Measurements from ENCODE around the genes SPTLC1, FGD3 and FAM120AOS.

- PRO-cap, result unidirectional peak, plus-strand start at chr9:91712268
These were observed 238.0 kb downstream of the ROR2 start for GRCh38 chr9:91712067-91712427.

DNA sequence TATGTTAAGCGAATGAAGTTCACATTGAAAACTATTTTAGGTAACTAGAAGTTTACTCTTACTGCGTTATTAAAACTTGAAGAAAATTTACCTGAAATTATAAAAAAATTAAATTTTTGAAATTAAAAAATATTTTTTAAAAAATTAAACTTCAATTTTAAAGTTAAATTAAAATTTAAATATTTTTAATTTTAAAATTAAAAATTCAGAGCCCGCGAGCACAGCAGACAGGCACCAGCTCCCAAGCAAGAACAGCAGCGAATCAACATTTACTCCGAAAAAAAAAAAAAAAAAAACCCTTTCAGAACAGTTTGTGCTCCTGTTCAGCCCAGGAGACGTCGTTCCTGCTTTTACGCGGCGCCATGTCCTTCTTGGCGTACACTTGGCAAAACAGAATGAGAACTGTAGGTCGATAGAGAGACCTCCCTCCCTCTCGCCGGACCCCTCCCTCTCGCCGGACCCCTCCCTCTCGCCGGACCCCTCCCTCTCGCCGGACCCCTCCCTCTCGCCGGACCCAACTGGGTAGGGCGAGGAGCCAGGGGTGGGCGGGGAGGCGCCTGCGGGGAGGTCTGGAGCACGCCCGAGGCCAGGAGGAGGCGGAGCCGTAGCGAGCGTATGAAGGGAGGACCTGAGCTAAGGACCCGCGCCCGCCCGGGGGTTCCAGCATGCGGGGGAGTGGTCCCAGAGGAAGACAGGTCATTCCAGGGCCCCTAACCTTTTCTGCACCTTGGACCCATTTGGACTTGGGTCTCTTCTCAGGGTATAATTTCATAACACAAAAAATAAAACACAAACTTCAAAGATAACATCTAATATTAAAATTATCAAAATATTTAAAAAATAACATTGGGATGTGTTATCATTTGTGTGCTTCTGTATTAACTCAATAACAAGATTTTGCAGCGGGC, 235.7 kb downstream of the ROR2 start:
- PRO-cap, result bidirectional peak, plus-strand start at position 595 of the sequence, minus-strand start at position 384 of the sequence

- PRO-cap, result no peak
These were observed 102.3 kb downstream of the ROR2 start for GRCh38 chr9:91847688-91848245.

- PRO-cap, result no peak
These were observed 38.0 kb downstream of the SPTLC1 start for GRCh38 chr9:92077054-92077811.

GRCh38 chr9:92114822-92115817, at the start of gene SPTLC1:
SPTLC1 (minus strand) TSS chr9:92115413.
- PRO-cap, result bidirectional peak, plus-strand start at chr9:92115512, minus-strand start at chr9:92115413

GRCh38 chr9:92310986-92311478, 14.1 kb downstream of the NOL8 start:
- PRO-cap, result no peak

- PRO-cap, result no peak
These were observed 11.9 kb downstream of the NOL8 start for GRCh38 chr9:92313202-92313714.

- PRO-cap, result no peak
These were observed 10.6 kb downstream of the NOL8 start for GRCh38 chr9:92314134-92315340.

- PRO-cap, result no peak
These were observed 5.8 kb upstream of the OGN start for GRCh38 chr9:92410245-92410578.

DNA sequence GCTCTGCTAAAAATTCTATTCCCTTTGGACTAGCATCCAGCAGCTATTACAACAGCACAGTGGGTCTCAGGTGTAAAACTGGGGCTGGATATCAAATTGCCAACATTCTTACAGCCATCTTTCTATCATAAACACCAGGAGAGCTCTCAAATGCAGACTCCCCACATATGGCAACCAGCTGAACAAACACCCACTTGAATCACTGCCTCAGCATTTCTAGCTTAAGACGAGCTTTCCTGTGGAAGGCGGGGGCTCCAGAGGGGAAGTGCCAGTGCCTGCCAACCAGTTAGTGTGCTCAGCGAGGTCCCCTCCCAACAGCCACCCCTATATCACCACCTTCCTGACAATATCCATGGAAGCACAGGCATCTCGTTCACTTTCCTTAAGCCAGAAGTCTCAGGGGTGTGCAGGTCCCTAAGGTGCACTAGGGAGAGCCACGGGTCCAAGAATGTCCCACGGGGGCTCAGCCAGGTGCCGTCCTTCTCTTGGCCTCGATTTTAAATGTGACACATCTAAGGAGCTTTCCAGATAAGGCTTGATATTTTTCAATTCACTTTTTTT, 62.1 kb downstream of the IPPK start:
- PRO-cap, result no peak

DNA sequence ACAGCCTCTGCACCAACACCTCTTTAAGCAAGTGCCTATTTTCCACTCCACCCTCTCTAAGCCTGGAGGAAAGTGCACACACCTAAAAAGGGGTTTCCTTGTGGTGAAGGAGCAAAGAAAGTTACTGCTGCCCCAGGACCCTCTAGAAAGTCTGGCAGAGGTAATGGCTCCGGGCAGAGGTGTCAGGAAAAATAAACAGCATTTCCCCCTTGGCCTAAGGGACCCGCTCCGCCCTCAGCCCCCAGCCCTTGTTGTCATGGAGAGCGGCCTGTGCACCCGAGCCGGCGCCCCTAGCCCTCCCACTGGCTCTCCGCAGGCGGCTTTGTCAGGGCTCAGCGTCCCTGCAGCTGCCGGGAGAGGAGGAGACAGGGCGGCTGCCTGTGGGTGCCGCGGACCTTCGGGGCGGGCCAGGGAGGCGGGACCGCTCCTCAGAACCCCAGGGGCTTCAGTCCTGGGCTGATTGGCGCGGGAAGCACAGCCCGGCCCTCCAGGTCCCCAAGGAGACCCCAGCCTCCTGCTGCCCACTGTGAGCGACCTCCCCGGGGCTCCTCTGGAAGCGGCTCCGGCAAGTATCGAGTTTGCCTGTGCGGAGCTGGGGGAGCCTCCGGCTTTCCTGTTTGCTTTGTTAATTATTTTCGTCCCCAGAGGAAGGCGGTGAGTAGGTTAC, at the start of gene FGD3:
Gene FGD3, plus strand, starts transcription at position 448 of the 667 bp plus-strand sequence.
- PRO-cap, result no peak

GRCh38 chr9:93043005-93043713, 15.3 kb upstream of the SUSD3 start:
- PRO-cap, result no peak

DNA sequence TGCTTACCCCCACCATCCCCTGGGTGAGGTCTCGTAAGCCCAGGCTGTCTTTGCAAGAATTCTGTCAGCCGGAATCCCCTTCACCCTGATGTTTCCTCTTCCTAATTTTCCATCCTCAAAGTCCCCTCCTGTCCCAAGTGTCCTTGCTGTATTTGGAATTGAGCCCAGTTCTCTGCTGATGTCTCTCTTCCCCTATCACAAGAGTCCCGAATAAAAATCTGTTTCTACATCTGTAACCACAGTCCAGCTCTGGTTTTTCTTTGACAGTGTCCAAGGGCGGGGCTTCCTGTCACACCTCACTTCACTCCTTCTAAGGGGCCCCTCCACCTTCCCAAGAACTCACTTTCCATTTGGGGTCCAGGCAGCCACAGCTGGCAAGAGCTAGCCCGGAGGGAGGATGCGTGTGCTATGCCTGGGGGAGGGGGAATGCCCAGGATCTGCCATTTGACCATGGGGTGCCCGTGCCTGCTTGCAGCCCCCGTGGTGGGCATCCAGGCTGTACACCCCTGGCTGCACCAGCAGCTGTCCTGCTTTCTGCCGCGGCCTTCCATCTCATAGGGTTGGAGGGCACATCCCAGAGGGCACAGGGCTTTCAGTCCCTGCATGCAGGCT, 2.6 kb upstream of the CARD19 start:
- PRO-cap, result no peak

DNA sequence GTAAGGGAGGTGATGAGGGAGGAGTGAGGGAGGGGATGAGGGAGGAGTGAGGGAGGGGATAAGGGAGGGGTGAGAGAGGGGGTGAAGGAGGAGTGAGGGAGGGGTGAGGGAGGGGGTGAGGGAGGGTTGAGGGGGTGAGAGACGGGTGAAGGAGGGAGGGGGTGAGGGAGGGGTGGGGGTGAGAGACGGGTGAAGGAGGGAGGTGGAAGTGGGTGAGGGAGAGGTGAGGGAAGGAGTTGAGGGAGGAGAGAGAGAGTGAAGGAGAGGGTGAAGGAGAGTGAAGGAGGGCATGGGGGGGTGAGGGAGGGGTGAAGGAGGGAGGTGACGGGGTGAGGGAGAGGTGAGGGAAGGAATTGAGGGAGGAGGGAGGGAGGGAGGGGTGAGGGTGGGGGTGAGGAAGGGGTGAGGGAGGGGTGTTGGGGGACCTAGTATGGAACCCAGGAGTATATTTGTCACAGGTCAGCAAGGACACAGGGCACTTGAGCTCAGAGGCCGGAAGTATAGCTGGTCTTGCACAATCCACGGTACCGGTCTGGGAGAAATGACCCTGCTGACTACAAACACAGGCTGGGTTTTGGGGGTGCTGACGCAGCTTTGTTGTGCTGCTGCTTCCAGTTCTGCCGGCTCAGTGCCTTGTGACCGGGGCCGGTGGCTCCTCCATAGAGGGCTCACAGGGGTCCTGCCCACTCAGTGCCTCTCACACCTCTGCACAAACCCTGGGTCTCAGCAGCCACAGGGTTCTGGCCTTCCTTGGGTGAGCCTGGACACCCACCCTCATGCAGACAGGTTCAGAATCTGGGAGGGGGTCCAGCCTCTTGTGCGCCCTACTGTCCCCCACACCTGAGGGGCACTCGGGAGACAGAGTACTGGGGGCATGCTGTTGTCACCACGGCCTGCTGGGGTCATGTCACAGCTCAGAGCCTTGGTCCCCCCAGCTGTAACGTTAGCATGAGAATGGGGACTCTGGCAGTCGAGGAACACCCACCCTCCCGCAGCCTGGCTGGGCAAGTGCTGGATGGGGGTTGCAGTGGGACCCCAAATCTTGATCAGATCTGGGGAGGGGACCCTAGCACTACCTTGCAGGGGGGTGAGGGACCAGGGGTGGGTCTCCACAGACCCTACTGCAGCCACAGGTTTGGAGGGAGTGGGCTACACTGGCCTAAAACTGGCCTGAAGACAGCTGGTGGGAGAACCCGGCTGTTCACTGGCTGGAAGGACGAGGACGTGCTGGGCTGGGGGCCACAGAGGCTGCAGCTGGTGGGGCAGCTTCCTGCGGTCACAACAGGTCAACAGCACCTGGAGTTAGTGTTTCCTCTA, 17.9 kb downstream of the NINJ1 start:
- PRO-cap, result bidirectional peak, plus-strand start at position 565 of the sequence, minus-strand start at position 529 of the sequence

DNA sequence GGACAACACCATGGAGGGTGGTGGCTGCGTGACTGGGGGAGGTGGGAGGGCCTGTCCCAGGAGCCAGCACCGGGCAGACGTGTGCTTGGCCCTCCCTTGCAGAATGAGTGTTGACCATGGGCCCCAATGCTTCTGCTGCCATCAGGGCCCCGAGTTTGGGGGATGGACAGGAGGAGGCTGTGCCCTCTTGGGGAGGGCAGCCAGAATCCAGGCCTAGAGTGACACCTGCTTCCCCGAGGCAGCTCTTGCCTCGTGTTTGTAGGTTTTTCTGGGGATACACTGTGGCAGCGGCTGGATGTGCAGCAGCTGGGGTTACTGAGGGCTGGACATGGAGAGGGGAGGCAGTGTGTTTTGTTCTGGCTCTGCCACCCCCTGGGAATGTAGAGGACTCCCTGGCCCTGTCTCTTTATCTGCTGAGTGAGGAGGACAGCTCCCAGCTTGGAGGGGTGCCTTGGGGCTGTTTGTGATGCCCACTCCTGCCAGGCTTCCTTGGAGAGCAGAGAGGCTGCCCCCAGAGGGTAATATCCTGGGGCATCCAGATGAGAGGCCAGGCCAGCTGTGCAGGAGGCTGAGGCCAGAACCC, 22.7 kb downstream of the WNK2 start:
- PRO-cap, result no peak

DNA sequence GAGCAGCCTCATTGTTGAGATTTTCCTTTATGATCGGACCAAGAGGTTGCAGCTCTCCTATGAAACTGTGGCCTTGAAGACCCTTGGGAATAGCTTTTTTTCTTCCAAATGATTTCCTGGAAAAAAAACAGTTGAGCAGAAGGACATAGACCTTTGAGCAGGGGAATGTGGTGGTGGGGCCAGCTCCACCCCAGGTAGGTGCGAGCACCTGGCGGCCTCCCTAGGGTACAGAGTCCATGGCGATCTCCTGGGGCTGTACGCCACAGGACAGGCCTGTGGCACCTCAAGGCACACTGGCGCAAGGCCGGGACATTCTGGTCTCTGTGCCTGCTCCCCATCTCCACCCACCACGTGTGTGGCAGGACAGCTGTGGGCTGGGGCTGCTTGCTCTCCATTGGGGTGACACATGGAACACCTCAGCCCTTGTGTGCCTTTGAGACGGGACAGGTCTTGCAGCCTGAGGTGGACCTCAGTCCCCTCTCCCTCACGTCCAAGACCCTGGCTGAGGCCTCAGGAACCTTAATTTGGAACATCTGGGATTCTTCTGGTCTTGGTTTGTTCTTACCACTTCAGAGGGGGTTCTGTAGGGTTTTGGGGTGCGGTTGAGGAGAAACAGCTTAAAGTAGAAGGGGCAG, 25.2 kb downstream of the WNK2 start:
- PRO-cap, result no peak

DNA sequence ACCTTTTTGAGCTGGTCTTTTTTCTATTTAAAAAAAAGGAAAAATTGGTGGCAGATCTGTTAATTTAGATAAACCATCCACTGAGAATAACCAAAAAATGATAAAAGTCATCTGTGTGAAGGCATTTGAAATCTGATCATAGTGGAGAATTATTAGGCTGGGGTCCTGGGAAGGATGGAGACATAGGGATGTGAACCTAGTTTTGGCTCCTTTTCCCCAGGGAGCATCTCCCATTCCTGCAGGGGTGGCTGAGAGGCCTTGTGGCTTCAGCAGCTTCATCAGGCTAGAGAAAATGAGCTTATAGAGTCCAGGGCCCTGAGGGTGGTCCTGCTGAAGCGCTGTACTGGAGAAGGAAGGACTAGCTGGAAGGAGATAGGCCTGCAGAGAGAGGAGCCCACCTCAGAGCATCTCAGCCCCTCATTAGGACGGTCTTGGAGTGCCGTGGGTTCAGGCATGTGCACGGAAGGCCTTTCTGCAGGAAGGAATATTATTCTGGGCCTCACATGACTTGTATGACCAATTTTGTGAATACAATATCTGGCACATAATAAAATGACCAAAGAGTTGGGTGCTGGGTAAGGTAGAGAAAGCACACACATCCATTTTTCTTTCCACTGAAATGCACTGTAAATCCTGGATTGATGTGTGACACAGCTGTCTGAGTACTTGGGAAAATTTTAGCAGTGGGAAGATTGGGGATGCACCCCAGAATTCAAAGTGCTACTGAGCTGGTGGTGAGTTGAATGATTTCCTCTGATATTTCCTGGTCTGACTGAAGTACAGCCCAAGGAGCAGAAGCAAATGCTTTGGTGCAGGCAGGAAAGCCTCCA, 86.1 kb downstream of the WNK2 start:
- PRO-cap, result no peak

GRCh38 chr9:93447303-93447618, 4.2 kb upstream of the FAM120A start:
- PRO-cap, result no peak

GRCh38 chr9:93452843-93454055, at the start of gene FAM120AOS:
FAM120AOS (minus strand) TSS chr9:93453581.
- PRO-cap, result bidirectional peak, plus-strand start at chr9:93453754, minus-strand start at chr9:93453548

DNA sequence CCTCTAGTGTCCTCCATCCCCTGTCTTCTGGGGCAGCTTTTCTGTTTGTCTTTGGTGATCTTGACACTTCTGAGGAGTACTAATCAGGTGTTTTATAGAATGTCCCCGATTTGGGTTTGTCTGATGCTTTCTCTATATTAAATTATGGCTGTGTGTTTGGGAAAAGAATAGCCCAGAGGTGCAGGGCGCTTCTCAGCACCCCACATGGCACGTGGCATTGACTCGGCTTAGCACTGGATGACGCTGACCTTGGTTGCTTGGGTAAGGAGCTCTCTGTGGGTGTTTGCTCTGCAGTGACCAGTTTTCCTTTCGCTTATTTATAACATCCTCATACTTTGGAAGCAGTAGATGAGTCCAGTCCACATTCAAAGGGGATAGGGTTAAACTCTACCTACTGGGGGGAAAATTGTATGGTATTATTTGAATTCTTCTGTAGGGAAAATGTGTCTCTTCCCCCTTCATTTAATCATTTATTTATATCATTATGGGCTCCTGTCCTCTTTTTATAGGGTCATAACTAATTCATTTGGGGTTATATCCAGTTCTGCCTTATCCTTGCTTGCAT, 12.5 kb upstream of the FAM120AOS start:
- PRO-cap, result no peak